Bile duct (tissue), 1 donor: ENCODE measurements around a stretch of chr11.

DNA sequence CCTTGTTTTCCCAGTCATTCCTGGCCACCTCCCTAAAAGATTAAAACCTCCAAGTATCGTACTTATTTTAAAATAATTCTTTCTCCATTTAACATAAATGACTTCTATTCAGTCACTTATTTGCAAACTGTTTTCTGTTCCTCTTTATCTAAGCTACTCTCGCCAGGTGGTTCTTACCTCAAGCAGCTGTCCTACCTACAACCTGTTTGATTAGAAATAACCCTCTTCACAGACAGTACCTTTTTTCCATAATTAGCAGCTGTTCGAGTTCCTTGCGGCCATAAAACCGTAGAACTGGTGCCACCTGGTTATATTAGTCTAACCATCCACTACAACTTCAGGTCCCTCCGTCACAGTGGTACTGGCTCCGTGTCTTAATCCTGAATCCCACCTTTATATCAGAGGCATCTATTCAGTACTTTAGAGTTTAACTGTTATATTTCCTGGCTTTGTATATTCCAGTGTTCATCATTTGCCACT lies 1.0 kb downstream of the ZNF215 start:
- PRO-cap: no peak

GRCh38 chr11:7256755-7257467 lies 5.2 kb downstream of the SYT9 start:
- PRO-cap: no peak

- PRO-cap: no peak
These were observed 10.7 kb downstream of the OLFML1 start for GRCh38 chr11:7495630-7496690.

- PRO-cap: no peak
These were observed 2.5 kb upstream of the PPFIBP2 start for GRCh38 chr11:7511277-7511774.

GRCh38 chr11:7512221-7513442 lies 1.2 kb upstream of the PPFIBP2 start:
- PRO-cap: unidirectional peak, plus-strand start at chr11:7512716; bidirectional peak, plus-strand start at chr11:7513390, minus-strand start at chr11:7513283

GRCh38 chr11:7514183-7514840 lies 513 bp downstream of the PPFIBP2 start:
- PRO-cap: unidirectional peak, minus-strand start at chr11:7514502

DNA sequence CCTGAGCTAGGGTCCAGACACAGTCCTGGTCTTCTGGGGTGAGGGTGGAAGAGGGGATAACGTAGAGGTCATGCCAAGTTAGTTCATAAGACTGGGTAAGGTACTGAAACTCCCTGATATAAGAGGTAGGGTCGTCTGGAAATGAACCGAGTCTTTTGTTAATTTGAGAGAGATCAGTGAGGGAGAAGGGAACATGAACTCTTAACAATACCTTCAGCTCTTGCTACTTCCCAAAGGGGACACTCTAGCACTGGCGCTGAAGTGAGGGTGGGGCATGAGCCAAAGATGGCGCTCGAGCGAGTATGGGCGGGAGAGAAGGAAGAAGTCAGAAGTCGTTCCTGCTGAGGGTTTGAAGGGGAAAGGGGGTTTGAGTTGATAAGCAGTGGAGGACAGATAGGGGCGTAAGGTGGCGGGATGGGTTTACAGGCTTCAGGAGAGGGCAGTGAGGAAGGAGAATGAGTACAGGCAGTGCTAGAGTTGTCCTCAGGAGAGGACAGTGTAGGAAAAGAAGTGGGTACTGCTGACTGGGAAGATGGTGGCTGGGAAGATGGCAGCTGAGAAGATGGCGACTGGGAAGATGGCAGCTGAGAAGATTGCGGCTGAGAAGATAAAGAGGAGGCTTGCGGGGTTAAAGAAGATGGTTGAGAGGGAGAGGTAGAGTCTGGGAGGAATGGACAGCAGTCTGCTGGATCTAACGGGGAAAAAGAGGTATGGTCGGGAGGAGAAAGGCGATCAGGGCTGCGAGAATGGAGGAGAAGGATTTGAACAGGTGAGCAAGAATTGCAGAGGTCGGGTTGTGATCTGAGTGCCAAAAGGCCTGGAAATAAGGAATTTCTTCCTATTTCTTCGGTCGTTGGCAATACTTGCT lies 5.0 kb downstream of the PPFIBP2 start:
- PRO-cap: no peak

GRCh38 chr11:7524322-7525283 lies 10.8 kb downstream of the PPFIBP2 start:
- PRO-cap: no peak

DNA sequence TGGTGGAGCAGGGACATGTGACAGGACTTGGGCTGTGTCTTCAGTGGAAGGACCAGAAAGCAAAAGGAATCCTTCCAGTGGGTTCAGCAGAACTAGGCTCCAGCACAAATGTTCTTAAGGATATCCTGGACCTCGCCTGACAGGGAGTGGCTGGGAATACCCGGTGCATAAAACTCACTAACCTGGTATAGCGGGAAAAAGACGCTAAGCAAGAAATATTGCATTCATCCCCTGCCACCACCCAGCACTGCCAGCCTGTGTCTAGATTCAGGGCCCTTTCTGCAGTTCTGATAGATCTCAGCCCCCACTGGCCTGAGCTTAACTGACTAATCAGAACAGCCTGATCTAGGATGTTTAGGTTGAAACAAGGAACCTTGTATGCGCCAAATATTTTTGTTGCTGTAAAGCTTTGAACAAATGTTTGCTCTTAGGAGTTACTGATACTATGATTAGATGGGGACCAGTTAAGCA lies 24.8 kb downstream of the PPFIBP2 start:
- PRO-cap: no peak

DNA sequence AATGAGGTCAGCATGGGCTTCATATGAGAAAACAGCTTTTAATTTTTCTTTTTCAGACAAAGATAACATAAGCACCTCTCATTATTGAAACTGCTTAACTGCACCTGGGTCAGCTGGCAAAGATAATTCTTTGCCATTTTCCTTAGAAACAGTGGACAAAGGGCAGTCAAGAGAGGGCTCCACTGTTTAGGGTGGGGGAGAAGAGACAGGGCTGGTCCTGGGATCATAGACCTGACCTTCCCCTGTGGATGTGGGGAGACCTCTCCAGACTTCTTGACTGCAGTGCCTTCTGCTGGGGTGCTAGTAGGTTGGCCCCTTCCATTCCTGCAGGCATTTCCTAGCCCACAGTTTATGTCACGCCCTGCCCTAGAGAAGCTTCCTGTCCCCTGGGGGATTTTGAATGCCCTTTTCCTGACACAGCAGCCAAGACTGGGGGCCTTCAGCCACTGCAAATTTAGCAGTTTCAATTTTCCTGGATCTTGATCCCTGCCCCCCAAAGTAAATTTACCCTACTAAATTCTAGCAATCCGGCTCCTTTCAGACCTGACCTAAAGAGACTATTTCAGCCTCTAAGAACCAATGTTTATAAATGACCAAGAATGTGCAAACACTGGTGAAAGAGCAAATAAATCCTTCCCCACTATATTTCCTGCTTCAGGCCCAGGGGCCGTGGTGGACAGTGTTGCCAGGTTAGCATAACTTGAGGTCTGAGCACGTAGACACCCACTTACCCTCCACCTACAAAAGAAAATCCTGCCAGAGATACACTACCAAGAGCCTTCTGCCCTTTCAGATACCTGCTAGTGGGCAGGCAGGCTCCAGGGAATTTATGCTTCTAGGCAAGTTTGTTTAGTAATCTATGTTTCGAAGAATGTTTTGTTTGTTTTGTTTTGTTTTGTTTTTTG lies 58.3 kb downstream of the PPFIBP2 start:
- PRO-cap: no peak

DNA sequence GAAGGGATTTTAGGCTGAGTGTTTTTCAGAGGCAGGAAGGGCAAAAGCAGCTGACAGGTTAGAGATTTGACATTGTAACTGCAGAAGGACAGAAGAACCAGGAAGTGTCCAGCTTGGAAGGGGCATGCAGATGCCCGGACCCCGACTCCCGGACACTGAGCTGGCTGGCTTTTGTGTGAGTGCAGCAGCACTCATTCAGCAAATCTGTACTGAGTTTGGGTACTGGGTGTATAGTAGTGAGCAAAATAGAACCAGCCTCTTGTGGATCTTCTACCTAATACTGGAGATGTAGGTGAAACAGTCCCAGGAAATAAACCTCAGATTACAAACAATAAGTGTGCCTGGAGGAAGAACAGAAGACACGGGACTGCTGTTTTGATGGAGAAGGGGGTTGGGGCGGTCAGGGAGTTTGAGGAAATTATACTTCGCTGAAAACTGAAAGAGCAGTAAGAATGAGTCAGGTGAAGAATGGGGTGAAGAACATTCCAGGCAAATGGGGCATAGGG lies 64.6 kb downstream of the PPFIBP2 start:
- PRO-cap: unidirectional peak, minus-strand start at position 282 of the sequence

DNA sequence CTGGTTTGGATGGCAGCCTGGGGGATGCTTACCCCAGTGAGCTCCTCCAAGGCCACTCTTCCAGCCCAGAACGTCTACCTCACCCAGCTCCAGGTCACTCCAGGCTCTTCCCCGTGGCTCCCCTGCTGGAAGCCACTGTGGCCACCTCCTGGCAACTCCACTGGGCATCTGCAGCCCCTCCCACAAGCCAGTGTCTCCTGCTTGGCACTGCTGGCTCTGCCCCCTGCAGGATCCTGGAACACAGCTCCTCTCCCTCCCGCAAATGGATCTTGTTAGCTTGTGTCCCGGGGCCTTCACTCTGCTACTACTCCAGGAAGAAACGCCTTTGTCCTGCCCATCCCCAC lies 29.2 kb downstream of the LMO1 start:
- PRO-cap: no peak

DNA sequence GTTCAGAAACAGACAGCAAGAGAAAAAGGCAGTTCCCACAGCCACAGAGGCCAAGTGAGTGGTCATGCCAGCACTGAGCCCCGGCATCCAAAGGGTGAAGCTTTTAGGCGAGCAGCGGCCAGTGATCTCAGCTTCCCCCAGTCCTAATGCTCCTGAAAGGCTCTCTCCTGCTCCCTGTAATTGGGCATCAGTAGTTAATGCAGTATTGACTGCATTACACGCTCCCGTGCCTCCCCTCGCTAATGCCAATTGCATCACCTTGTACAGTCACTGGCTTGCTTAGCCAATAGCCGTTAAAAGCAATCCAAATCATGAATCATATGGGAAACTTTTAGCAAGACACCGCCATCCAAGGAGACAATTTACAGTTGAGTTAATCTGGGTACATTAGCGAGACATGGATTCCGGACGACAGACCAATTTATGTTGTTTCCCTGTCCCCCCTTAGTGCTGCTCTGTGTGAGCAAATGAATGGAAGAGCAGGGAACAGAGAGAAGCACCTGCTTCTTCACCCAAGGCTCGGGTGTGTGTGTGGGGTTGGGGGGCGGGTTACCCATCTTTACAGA lies 4.8 kb downstream of the LMO1 start:
- PRO-cap: no peak

- PRO-cap: no peak
These were observed 4.0 kb upstream of the LMO1 start for GRCh38 chr11:8267729-8268084.

- PRO-cap: no peak
These were observed 23.4 kb upstream of the STK33 start for GRCh38 chr11:8617300-8618042.

DNA sequence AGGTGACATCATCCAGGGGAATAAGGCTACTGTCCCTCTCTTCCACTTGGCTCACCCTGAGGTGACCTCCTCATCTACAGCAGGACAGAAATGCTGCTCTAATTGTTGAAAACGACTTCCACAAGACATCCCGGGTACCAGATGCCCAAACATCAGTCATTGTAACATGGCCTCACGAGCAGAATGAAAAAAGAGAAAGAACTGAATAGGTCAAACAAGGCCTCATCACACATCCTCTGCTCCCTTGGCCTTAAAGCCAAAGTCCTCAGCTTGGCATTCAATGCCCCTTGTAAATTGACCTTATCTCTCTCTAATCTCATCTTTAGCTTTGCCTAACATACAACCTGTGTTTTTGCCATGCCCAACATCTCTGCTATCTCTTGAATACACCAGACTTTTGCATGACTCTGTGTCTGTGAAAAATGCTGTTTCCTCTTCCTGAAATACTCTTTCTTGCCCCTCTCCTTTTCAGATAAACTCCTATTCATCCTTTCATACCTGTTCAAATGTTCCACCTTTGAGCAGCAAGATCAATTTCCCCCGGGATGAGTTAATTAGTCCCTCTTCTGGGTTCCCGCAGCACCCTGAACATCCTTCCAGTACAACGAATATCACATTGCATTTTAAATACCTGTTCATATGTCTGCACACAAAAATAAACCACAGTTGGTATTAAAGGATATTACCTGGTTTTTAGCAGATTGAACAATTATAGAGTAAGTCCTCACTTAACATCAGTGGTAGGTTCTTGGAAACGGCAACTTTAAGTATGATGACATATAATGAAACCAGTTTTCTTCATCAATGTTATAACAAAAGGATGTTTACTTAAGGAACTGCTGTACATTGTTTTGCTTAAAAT lies 28.3 kb downstream of the TRIM66 start:
- PRO-cap: no peak

DNA sequence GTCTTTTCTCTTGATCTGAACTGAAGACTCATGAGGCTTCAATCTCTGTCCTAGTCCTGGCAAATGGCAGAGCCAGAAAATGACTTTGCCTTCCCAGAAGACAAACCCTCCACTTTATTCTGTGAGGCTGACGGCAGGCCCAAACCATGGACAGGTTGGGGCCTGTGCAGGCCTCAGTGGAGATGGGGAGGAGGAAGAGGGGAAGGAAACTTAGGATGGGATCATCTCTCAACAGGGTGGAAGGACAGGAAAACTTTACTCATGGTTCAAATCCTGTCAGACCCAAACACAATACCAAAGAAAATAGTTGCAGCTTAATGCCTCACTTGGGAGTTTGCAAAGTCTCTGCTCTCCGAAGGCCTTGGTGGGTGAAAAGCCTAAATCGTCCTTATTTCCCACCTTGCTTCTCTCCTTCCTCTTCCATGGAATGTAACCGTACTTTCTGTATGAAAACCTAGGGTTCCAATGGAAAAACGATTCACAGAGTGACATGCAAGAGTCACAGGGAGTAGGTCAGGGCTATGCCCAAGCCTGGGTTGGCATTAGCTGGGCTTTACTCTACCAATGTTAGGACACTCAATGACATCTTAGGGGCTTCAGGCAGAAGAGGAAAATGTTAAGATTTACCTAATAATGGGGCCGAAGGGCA lies 10.0 kb downstream of the RPL27A start:
- PRO-cap: no peak

DNA sequence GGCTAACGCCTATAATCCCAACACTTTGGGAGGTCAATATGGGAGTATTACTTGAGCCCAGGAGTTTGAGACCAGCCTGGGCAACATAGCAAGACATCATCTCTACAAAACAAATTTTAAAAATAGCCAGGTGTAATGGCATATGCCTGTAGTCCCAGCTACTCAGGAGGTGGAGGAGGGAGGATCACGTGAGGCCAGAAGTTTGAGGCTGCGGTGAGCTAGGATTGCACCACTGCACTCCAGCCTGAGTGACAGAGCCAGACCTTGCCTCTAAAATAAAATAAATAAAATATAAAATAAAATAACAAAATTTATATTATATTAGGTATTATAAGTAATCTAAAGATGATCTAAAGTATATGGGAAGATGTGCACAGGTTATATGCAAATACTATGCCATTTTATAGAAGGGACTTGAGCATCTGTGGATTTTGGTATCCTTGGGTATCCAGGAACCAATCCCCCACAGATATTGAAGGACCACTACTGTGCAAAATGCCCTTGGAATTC lies 12.3 kb downstream of the RPL27A start:
- PRO-cap: no peak

GRCh38 chr11:8716204-8716750 lies 33.7 kb downstream of the RPL27A start:
- PRO-cap: no peak

DNA sequence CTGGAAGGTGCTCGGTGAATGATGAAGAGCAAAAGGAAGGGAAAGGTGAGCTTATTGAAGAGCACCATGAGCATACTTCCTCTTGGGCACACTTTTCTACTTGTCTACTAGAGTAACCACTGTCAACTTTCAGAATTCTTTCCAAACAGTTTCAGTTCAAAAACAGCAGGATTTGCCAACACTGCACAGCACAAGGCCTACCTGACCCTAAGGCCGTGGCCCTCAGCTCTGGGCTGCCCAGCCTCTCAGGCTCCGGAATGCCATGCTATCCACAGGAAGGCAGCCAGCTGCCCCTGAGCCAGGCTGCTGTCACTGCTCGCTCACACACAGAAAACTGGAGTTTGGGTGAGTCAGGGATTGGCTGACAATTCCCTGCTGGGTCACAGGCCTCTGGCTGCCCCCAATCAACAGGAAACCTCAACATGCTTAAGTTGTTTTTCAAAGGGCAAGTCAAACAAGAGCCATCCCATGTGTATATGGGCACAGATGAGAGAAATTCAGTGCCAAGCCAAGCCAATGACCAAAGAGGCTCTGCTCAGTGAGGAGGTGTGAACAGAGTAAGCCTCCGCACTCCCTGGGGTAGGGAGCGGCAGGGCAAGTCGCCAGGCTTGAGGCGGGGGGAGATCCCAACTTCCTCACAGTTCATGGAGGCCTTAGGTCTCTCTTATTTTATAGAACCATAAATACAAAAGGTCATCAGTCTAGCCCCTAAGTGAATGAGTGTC lies 50.2 kb downstream of the RPL27A start:
- PRO-cap: no peak